Peripheral blood mononuclear cell (primary cell): ENCODE results near the gene LRRC8C.

DNA sequence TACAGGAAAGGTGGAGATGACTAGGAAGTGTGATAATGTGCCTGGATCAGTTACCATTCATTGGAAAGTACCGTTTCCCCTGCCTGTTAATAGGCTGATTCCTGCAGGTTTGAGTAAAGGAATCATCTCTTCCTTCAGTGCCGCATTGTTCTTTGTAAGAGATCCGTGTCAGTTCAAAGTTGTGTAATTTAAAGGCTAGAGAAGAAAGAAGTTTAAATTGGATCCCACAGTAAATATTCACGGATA is 43.5 kb upstream of the BCL10 start:
- PRO-cap, 8 experiments: no peak in any of the 8 experiments

DNA sequence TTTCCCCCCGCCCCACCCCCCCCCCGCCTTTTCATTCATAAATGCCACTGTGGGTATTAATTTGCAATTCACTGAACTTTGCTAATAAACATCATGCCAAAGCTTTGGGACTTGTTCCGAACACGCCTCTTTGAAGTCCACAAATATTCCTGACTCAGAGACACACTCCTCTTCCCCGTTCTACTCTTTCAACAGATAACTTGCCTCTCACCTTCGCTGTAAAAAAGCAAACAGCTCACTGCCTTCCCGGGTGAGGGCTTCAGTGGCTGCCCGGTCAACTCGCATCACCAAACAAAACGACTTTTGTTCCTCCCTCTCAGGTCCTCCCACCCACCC is 611 bp upstream of the CCN1 start:
- PRO-cap, 8 experiments: no peak in any of the 8 experiments

GRCh38 chr1:85611665-85612229 is 31.2 kb downstream of the CCN1 start:
- PRO-cap, 8 experiments: no peak in any of the 8 experiments

DNA sequence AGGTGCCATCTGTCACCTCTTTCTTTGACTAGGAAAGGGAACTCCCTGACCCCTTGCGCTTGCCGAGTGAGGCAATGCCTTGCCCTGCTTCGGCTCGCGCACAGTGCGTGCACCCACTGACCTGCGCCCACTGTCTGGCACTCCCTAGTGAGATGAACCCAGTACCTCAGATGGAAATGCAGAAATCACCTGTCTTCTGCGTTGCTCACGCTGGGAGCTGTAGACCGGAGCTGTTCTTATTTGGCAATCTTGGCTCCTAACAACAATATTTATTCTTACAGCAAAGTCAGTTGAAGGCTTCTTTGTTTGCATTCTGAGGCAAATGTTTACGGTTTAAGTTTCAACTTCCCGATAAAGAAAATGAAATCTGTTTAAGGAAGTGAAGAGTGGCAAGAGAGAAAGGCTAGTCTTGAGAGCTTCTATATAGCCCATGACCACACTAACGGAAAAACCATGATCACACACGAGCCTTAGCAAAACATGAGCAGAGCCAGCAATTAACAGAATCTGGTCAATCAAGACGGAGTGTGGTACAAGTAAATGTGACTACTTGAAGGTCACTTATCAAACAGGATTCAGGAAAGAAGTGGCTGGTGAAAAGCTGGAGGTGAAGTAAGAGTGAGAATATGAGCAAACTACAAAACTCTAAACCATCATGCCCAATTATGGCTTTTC is 122.6 kb upstream of the ZNHIT6 start:
- PRO-cap, 8 experiments: no peak in any of the 8 experiments

DNA sequence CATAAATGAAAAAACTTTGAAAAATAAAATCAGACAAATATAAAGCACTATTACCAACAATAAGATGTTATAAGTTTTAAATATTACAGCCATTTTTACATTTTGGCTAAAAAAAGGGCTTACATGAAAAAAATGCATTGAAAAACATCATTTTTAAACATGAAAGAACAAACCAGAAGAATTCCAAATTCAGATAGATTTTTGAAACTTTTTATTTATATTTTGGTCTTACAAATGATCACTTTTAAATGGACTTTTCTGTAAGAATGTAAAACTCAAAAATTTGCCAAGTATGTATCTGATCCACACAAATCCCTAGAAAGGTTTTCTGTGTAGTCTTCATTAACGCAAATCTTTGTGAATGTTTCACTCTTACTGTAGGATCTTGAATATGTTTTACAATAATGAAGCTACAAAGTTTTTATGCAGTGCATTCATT is 51.4 kb downstream of the SELENOF start:
- PRO-cap, 8 experiments: no peak in any of the 8 experiments

DNA sequence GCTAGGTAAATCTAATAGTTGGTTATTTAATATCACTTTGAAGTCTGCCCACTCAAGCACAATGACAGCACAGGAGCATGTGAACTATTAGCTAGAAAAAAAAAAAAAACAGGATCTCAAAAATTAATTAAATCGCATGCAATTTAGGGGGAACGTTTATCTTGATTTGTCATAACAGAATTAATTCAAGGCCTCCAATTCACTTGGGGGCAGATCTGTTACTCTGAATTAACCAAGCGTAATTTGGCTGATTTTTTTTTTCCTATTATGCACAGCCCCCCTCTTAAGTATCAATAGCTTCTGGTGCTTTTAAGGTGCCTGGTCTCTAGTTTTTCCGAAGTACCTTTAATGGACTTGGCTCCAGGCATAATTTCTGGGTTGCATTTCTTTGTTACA is 7.1 kb downstream of the LMO4 start:
- PRO-cap, 8 experiments: no peak in any of the 8 experiments

GRCh38 chr1:87577167-87577421 is 248.4 kb downstream of the LMO4 start:
- PRO-cap, 8 experiments: no peak in any of the 8 experiments

DNA sequence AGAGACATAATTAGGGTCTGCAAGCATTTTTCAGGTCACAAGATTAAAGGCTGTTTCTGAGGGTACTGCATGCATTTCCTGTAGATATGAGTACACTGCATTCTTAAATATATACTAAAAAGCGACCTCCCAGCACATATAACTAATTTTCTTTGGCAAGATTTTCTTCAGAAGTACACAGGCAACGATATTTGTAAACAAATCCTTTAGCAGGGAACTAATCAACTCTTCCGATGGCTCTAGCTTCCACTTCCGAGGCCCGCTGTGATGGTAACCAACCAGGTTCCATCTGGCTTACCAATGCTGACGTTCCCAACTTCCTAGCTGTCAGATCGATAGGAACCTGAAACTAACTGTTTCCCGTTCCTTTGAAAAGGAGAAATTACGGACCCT is 677 bp downstream of the GTF2B start:
- PRO-cap, 8 experiments: peak in 4 of 8 experiments; most common plus-strand start position 249 of the sequence (in 4); most common minus-strand start position 261 of the sequence (in 2)

GRCh38 chr1:88958114-88958810 is 34.2 kb downstream of the KYAT3 start:
- PRO-cap, 8 experiments: no peak in any of the 8 experiments

- PRO-cap, 8 experiments: no peak in any of the 8 experiments
These were observed 3.2 kb upstream of the GBP1 start for GRCh38 chr1:89068167-89068695.

DNA sequence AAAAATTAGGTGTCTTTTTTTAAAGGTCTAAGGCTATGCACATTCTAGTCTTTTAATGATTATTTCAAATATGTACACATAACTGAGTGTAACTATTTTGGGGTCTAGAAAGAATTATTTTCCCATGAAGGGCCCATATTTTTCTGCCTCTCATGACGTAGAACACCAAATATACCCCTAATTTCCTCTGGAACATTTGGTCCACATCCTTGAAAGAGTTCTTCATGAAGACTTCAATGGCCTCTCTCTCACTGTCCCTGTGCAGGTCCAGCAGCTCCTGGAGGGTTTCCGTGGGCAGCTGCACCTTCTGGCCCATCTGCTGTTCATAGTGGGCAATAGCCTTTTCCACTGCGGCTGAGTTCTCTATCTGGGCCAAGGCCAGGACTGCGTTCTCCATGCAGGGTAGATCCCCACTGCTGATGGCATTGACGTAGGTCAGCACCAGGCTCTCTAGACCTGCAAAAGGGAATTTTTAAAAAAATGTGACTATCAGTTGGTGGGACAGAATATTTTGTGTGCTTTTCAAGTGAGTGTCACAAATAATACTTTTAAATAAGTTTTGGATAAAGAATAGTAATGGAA is 12.0 kb downstream of the GBP2 start:
- PRO-cap, 8 experiments: peak in 2 of 8 experiments; most common minus-strand start position 357 of the sequence (in 1)

DNA sequence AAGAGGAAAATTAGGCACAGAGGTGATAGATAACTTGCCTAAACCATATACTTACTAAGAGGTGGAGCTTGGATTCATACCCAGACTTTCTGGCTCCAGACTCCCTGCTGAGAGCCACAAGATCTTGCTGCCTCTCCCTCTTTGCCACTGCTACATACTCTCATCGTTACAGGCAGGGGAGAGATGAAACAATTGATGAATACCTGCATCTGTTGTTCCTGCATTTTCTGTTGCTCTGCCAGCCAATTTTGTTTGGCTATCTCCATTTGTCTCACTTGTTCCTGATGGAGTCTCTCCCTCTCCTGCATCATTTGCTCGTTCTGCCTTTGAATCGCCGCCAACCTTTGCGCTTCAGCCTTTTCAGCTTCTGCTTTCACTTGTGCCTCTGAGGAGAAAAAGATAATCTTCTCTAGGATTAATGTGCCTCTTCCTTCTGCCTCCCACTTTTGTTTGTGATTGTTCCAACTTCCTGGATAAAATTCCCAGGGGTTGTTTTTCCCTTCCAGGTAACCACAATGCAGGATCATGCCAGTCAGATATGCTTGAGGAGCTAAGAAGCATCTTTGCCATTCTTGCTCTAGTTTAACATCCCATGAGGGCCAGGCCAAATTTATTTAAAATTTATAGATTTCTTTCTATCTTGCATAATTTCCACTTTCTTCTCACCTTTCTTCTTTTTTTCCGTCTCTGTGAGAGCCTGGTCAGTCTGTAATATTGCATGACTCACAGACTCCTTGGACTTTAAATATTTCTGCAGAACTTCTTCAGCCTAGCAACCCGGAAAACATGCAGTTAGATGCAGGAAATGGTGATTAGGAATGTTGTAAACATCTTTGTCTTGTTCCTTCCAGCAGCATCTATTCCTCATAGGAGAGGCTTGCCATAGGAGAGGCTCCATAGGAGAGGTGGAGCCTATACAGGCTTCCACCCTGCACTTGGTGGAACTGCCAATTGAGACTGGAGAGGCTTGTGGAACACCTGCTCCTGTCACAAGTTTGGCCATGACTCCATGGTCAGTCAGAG is 10.3 kb downstream of the GBP5 start:
- PRO-cap, 8 experiments: peak in 1 of 8 experiments; most common minus-strand start position 444 of the sequence (in 1)

DNA sequence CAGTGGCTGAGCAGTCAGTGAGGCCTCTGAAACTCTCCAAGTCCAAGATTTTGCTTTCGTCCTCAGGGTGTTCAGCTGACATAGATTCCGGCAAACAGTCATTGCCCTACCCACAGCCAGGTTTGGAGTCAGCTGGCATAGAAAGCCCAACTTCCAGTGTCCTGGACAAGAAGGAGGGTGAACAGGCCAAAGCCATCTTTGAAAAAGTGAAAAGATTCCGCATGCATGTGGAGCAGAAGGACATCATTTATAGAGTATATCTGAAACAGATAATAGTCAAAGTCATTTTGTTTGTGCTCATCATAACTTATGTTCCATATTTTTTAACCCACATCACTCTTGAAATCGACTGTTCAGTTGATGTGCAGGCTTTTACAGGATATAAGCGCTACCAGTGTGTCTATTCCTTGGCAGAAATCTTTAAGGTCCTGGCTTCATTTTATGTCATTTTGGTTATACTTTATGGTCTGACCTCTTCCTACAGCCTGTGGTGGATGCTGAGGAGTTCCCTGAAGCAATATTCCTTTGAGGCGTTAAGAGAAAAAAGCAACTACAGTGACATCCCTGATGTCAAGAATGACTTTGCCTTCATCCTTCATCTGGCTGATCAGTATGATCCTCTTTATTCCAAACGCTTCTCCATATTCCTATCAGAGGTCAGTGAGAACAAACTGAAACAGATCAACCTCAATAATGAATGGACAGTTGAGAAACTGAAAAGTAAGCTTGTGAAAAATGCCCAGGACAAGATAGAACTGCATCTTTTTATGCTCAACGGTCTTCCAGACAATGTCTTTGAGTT is 49.6 kb upstream of the LRRC8C start:
- PRO-cap, 8 experiments: no peak in any of the 8 experiments

DNA sequence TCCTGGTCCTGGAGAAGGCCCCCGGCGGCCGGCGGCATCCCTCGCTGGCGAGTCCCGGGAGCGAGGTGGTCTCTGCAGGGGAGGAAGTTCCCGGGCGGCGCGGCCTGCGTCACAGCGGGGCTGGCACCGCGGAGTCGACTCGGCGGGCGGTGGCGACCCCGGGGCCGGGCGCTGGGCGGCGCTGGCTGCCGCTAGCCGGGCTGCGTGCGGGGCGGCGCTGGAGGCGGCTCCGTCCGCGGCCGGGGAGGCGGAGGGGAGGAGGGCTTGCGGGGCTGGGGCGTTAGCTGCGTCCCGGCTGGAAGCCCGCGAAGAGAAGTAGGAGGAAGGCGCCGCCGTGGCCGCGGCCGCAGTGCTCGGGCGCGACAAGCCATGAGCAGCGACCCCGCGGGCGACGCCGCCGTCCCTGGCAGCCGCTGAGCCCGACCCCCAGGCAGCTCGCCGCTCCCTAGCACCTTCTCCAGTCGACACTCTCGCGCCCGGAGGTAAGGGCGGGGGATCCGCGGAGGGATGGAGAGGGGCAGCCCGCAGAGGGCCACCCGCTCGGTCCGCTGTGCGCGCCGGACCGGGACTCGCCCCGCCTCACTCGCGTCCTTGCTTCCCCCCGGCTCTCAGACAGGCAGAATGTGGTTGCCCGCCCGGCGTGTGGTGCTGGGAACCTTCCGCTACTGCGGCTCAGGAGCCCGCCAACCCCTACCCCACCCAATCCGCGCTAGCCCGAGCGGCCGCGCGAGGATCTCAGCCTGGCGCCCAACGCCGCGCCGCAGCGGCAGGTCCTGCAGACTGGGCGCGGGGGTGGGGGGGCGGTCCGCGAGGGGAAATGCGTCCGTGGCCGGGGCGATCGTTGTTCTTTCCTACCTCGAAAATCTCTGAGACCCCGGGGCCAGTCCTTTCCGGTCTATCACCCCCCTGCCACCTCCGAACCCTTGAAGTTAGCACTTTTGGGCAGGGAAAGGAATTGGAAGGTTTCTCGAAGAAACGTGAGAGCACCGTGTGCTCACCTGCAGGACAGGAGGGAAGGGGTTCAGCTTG is at the start of gene LRRC8C:
TSS of gene LRRC8C (plus strand) at position 280 of the 1,029 bp plus-strand sequence.
- PRO-cap, 8 experiments: peak in 8 of 8 experiments; most common plus-strand start position 702 of the sequence (in 4); most common minus-strand start position 623 of the sequence (in 6)

DNA sequence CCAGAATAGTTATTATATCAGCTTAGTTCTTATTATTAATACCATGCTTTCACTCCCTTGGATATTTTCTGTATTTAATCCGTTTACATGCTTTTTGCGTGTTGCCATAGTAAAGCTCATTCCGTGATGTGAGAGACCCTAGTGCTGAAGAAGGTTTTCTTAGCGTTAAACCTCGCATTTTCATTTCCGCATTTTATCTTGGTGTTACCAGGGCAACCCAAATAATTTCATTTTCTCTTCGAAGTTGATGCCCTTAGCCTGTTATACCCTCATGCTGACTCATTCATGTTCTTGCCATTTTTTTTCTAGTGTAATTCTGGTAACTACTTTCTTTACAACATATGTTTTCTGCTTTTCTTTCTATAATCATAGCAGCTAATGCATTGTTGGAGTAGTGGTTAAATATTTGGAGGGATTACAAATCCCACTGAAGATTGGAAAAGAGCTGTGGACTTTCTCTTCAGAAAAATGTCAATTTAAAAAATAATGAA is 37.3 kb downstream of the LRRC8C start:
- PRO-cap, 8 experiments: peak in 2 of 8 experiments; most common minus-strand start position 130 of the sequence (in 2)

DNA sequence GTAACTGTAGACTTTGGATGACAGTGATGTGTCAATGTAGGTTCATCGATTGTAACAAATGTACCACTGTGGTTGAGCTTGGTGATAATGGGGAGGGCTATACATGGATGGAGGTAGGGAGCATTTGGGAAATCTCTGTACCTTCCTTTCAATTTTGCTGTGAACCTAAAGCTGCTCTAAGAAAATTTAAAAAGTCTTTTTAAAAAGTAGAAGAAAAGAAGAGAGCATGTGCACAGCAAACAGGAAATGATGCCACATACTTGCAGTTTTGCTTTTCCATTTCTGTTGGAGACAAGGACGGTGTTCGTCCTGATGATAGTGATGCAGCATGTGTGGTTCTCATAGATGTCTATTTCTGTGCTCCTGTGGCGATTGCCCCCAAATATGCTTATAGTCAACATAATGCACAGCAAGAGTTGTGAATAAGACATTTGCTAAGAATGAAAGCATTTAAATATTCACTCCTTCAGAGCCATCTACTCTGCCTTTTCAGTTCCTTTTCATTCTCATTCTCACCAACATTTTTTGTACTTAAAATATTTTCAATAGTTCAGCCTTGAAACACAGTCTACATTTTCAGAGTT is 66.5 kb downstream of the LRRC8C start:
- PRO-cap, 8 experiments: no peak in any of the 8 experiments

DNA sequence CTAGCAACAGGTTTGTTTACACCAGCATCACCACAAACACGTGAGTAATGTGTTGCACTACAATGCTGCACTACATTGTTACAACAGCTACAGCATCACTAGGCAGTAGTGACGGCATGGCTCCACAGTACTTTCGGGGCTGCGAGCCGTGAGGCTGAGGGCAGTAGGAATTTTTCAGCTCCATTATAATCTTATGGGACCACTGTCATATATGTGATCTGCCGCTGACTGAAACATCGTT is 82.7 kb upstream of the LRRC8D start:
- PRO-cap, 8 experiments: no peak in any of the 8 experiments

DNA sequence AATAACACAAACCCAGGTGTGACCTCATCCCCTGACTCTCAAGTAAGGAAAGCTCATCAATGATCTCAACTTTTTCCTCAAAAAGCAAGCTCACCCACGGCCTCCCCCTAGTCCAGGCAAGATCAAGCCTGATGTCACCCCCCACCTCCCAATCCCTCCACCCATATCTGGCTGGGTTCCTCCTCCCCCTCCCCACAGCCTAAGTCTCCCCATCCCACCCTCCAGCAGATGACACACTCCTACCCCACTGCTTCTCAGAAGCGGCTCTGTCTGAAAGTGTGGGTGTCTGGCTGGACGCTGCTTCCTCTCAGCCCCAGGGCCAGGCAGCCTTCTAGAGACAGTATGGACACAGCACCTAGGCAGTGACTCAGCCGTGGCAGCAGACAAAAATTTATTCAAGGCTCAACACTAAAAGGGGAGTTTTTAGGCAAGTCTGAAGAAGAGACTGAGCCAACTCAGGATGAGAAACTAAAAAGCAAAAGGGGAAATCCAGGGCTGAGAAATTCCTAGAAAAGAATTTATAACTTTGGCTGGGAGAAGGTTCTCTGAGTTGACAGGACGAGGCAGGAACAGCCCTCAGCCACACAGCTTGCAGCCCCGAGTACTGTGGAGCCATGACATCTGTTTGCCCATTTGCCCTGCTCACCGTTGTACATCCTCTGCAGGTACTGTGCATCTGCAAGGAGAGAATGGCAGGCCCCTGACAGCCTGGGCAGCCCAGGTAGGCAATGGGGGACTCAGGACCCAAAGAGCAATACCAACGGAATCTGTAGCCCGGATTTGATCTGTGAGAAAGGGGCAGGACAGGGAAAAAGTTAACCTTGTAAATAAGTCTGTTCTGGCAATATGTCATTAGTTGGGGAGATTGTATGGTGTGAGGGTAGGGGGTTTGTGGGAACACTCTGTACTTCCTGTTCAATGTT is 81.5 kb upstream of the LRRC8D start:
- PRO-cap, 8 experiments: peak in 1 of 8 experiments; most common minus-strand start position 817 of the sequence (in 1)

DNA sequence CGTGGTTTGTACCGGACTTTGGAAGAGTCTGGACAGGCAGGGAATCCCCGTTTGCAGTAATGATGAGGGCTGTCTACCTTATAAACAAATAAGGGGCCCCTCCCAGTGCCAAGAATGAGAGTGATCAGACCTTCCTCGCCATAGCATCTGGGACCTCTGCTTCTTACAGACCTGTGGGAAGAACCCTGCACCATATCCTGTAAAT is 1.6 kb downstream of the LRRC8D start:
- PRO-cap, 8 experiments: no peak in any of the 8 experiments

- PRO-cap, 8 experiments: no peak in any of the 8 experiments
These were observed 15.2 kb downstream of the ZNF326 start for GRCh38 chr1:90010038-90010483.